Metanephros (tissue), 2 donors: Measurements from ENCODE around the genes SLC22A5 and IL13.

GRCh38 chr5:131537834-131538206 lies 97.2 kb downstream of the RAPGEF6 start:
- RAMPAGE, long total RNA, result no peak

GRCh38 chr5:131595055-131595730 lies 39.8 kb downstream of the RAPGEF6 start:
- RAMPAGE, long total RNA, result no peak

GRCh38 chr5:131635279-131636288 lies 555 bp upstream of the RAPGEF6 start:
- RAMPAGE, long total RNA, result no peak

GRCh38 chr5:131671279-131671943 lies 36.4 kb upstream of the RAPGEF6 start:
- RAMPAGE, long total RNA, result no peak

DNA sequence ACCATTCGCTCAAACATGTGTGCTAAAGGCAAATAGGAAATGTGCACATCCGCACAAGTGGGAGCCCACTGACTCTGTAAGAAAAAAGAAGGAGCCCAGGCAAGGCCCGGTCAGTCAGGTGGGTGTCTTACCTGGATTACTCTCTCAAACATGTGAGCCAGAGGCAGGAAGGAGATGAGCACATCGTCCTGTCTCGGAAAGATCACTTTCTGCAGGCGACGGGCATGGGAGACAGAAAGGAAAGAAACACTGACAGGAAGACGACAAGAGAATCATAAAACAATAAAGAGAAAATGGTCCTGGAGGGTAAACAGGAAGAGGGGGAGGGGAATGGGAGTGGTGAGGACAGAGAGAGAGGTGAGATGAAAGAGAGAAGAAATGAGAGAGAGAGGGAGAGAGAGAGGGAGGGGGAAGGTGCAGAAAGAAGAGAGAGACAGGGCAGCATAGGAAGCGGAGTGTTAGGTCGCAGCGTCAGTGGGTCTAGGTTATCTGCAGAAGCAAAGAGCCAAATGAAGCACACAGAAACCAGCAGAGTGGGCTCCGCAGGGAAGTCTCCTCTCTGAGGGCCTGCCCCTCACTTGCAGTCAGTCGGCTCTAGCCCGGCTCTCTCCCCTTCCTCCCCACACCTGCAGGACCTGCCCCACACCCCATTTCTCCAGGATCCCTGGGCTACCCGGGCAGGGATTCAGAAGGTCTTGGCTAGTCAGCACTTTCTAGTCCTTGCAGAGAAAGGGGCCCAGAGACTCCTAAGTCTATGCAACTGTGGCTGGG lies 29.5 kb upstream of the MEIKIN start:
- RAMPAGE, long total RNA, result no peak

GRCh38 chr5:131983248-131983454 lies 28.3 kb downstream of the ACSL6 start:
- RAMPAGE, long total RNA, result no peak

- RAMPAGE, long total RNA, result no peak
Observed at GRCh38 chr5:132259113-132259840, 1.8 kb downstream of the PDLIM4 start.

GRCh38 chr5:132295719-132296619 lies 1.8 kb downstream of the SLC22A4 start:
- RAMPAGE, long total RNA, result no peak

GRCh38 chr5:132346957-132347612 lies 22.4 kb upstream of the SLC22A5 start:
- RAMPAGE, long total RNA, result no peak

- RAMPAGE, long total RNA, result no peak
Observed at GRCh38 chr5:132365076-132365686, 4.3 kb upstream of the SLC22A5 start.

DNA sequence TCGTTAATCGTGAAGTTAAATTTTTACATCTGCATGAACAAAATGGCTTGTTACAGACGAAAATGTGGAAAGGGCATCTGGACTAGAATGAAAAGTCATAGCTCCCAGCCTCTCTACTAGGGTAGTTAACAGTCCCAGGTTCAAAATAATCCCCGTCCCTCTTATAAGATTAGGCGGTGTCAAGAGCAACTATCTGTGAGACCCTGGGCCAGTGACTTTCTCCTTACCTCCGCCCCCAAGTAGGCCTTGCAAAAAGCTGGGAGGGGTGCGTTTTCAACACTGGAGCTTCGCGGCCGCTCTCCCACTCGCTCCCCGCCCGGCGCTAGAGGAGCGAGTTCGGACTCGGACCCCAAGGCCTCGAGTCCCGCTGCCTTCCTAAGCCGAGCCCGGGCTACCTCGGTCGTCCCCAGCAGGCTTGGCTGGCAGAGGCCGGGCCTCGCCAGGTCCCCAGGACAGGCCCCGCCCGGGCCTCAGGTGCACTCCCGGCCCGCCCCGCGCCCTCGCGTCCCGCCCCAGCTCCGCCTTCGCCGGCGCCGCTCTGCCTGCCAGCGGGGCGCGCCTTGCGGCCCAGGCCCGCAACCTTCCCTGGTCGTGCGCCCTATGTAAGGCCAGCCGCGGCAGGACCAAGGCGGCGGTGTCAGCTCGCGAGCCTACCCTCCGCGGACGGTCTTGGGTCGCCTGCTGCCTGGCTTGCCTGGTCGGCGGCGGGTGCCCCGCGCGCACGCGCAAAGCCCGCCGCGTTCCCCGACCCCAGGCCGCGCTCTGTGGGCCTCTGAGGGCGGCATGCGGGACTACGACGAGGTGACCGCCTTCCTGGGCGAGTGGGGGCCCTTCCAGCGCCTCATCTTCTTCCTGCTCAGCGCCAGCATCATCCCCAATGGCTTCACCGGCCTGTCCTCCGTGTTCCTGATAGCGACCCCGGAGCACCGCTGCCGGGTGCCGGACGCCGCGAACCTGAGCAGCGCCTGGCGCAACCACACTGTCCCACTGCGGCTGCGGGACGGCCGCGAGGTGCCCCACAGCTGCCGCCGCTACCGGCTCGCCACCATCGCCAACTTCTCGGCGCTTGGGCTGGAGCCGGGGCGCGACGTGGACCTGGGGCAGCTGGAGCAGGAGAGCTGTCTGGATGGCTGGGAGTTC lies at the start of gene SLC22A5:
SLC22A5 (plus strand) TSS at position 521 of the 1,140 bp plus-strand sequence.
- RAMPAGE, long total RNA, result no peak

DNA sequence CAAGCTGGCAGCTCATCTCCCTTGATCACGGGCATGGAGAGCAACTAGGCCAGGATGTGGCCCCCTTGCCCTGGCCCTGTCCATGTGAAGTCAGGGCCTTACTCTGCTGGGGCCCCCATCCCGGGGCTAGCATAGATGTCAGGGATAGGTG lies 41.9 kb downstream of the SLC22A5 start:
- RAMPAGE, long total RNA, result no peak

DNA sequence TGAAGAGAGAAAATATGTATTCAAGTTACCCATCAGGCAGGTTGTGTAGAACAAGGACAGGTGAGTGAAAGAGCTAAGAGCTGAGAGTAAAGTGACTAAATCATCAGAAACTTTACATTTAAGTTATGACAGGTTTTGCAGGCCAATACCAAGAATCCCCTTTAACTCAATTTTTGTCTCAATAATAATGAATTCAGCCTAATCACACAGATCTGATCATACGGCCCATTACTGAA lies 42.3 kb downstream of the SLC22A5 start:
- RAMPAGE, long total RNA, result no peak

- RAMPAGE, long total RNA, result no peak
Observed at GRCh38 chr5:132419611-132420018, 50.1 kb downstream of the SLC22A5 start.

GRCh38 chr5:132430649-132431198 lies 59.8 kb downstream of the IRF1 start:
- RAMPAGE, long total RNA, result no peak

DNA sequence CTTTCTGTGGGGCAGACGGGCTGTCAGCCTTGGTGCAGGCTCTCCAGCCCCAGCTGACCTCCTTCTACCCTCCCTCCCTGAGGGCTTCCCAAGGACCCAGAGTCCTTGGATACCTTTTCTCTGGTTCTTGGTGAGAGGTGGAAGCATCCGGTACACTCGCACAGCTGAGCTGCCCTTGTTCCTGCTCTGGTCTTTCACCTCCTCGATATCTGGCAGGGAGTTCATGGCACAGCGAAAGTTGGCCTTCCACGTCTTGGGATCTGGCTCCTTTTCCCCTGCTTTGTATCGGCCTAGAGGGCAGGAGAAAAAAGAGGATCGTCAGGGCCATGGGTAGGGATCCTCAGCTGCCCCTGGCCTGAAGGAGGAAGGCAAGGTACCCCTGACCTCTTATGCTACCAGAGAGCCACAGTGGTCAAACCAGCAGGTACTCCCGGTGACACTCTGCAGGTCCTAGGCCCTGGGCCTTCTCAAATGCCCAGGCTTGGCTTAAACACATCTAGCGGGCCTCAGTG lies 3.7 kb downstream of the IRF1 start:
- RAMPAGE, long total RNA, result no peak

DNA sequence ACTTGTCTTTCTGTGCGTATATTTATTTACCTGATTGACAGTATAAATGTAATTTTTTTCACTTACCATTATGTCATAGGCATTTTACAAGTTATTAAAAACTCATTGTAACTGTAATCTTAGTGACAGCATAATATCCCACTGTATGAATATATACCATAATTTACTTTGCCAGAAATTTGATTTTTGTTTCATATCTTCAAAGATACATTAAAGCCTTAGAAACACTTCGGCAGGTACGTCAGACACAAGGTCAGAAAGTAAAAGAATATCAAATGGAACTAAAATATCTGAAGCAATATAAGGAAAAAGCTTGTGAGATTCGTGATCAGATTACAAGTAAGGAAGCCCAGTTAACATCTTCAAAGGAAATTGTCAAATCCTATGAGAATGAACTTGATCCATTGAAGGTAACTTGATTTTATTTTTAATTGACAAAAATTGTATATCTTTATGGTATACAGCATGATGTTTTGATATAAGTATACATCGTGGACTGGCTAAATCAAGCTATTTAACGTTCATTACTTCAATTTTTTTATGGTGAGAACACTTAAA lies 23.0 kb downstream of the RAD50 start:
- RAMPAGE, long total RNA, result no peak

DNA sequence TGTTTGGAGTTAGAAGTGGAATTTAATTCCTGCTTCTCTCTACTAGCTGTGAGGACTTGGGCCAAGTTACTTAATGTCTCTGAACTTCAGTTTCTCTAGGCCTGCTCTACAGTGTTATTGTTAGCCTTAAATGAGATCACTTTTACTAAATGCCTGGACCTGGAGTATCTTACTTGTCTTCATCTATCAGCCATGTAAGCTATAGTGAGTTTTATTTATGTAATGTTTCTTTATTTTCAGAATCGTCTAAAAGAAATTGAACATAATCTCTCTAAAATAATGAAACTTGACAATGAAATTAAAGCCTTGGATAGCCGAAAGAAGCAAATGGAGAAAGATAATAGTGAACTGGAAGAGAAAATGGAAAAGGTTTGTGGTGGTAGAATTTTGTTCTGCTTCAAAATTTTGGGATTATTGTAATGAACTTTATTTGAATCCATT lies 30.6 kb downstream of the RAD50 start:
- RAMPAGE, long total RNA, result no peak

GRCh38 chr5:132603165-132603700 lies 46.5 kb downstream of the RAD50 start:
- RAMPAGE, long total RNA, result no peak

GRCh38 chr5:132657997-132658403 lies at the start of gene IL13:
TSS of gene IL13 (plus strand) at chr5:132658173.
- RAMPAGE, long total RNA, result no peak